M059J (cell line): ENCODE data around the genes BCL7B, DNAJC30, CLDN4 and RFC2.

DNA sequence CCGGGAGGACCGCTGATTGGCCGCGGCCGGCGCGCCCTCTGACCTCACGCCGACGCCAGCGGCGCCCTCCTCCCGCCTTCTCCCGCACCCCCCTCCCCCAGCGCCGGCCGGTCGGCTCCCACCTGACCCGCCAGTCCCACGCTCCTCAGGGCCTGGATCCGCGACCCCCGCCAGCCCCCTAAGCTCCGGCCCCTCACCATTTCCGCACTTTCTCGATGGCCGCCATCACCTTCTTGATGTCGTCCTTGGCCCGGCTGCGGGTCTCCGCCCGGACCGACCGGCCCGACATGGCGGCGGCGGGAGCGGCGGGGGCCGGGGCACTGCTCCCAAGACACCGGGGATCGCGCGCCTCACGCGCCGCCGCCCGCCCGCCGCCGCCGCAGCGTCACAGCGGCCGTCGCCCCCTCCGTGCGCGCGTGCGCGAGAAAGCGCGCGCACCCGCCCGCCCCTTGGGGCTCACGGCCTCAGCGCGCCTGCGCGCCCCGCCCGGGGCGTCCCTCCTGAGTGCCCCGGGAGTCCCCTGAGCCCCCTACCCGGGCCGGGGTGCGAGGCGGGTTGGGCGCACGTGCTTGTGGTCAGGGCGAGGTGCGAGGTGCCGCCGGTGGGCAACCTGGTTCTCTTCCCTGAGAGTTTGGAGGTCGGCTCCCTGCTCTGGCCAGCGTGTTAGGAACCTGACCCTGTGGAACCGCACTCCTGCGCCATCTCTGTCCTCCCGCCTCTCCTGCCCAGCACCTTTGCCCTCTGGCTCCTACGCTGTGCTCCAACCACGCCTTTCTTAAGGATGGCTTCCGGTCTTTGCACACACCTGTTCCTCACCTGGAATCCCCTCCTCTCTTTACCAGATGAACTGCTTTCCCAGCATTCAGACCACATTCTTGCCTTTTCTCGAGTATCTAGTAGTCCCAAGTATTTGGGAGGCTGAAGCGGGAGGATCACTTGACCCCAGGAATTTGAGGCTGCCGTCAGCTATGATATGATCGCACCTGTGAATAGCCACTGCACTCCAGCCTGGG is at the start of gene BCL7B:
Gene BCL7B, minus strand, starts transcription at position 401 of the 1,013 bp plus-strand sequence.
- RAMPAGE, long total RNA = no peak

DNA sequence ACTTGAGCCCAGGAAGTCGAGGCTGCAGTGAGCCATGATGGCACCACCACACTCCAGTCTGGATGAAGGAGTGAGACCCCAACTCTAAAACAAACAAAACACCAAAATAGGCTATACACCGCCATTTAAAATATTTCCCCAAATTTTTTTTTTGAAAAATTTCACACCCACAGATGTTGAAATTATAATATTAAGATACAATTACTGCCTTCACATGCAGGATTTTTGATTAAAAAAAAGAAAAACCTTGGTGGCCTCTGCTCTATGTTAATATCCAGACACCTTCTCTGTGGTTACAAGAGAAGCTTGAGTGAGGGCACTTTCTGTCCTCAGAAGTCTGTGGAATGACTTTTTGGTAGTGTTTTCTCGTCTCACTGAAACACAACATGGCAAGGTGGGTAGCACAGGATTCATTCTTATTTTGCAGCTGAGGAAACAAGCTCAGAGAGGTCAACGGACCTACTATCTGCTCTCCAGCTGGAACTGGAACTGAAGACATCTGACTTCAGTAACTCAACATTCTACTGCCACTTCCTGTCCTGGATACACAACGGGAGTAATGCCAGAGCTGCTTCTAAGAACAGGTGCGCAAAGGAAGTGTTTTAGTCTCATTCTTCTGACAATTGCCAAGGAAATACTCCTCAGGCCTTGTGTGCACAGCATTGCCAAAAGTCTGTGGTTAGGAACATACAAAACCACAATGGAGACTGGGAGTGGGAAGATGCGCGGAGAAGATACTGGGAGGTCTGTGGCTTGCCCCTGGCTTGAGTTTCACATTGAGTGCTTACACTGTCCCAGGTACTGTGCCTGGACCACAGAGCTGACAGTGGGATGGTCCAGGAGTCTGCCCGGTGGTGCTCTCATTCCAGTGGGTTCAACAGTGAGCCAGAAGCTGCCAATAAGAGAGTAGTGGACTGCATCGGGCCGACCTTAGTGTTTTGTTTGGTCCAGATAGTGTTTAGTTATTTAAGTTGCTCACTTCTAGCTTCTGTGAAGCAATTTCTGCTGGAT is 10.2 kb upstream of the BCL7B start:
- RAMPAGE, long total RNA = no peak

GRCh38 chr7:73600317-73601103 is 22.1 kb upstream of the TBL2 start:
- RAMPAGE, long total RNA = no peak

DNA sequence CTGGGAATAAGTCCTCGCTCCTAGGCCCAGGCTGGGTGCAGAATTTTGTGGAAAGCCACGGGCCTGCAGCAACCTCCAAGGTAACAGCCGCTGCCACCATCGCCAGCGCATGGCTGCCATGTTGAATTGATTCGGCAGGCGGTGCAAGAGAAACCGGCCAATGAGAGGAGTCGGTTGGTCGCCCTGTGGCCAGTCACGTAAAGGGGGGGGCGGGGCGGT is at the start of gene DNAJC30:
Gene DNAJC30, minus strand, starts transcription at position 150 of the 219 bp plus-strand sequence.
- RAMPAGE, long total RNA = no peak

GRCh38 chr7:73701391-73701867 is 18.0 kb downstream of the BUD23 start:
- RAMPAGE, long total RNA = no peak

DNA sequence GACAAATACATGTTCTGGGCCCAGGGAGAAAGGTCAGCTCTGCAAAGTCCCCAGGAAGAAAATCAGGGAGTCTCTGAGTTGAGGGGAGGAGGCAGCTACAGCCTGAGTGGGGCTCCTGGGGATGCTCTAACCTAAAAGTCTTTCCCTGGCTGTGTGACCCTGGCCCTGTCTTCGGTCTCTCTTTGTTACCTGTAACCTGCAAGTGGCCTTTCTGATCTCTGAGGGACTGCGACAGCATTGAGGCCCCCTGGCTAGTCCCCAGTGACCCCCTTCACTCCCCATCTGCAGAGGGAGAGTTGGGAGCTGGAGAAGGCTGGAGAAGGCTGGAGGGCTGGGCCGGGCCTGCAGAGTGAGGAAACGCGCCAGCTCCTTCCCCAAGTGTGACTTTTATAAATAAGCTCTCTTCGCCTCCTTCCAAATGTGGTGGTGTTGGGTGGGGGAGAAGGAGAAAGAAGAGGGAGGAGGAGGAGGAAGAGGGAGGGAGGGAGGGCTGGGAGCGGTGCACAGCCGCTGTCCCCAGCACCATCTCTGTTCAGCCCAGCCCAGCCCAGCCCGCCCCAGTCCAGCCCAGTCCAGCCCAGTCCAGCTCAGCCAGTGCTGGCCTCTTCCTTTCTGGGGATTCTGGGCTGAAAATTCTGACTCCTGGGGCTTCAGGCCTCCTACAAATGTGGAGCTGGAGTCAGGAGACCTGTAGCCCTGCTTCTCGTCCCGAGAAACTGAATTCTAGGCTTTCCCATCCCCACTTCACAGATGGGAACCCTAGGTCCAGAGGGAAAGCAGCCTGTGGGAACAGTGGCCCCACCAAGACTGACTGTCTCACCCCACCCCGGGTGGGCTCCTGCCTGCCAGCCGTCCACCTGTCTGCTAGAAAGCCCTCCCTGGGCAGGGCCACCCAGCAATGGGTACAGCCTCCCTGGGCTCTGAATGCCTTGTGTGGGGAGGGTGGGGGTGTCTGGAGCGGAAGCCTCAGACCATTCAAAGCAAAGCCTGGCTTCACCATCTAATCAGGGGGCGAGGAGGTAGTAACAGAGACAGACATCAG is 2.4 kb downstream of the STX1A start:
- RAMPAGE, long total RNA = no peak

DNA sequence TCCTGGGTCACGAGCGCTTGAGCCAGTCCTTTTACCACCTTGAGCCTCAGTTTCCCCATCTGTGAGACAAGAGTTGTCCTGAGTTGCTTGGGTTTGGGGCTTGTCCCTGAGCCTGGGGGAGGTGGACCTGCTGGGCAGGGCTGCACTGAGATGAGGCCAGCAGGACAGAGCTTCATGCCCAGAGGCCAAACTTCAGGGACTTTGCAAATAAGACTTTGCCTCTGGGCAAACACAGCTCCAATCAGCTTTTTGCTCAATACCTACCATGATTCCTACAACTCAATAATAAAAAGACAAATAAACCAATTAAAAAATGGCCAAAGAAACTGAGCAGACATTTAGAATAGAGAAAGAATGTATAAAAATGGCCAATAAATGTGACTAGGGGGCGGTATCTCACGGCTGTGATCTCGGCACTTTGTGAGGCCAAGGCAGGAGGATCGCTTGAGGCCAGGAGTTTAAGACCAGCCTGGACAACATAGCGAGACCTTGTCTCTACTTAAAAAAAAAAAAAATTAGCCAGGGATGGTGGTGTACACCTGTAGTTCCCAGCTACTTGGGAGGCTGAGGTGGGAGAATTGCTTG is 4.3 kb upstream of the CLDN3 start:
- RAMPAGE, long total RNA = no peak

DNA sequence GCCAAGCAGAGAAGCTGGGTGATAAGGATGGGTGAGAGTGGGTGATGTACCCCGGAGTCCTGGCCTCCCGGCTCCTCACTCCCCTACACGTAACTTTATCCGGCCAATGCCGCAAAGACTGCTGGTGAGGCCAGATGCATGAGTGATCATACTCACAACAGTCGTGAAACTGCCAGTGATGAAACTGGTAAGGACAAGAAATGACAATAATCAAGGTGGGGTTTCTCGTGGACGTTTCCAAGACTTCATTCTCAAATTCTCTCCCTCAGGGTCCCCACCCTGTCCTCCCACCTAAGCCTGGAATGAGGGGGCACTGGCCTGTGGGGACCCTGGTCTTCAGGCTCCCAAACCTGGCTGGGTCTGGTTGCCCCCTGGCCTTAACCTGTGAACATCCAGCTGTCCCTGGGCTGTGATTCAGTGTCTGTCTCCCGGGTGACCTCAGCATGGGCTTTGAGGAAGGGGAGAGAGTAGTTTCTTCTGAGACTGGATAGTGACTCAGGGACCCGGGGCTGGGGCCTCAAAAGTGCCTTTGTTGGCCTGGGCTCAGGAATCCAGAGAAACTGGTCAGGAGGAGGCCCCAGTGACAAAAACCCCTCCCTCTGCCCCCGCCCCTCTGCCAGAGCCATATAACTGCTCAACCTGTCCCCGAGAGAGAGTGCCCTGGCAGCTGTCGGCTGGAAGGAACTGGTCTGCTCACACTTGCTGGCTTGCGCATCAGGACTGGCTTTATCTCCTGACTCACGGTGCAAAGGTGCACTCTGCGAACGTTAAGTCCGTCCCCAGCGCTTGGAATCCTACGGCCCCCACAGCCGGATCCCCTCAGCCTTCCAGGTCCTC is at the start of gene CLDN4:
Gene CLDN4, plus strand, starts transcription at position 653 of the 837 bp plus-strand sequence.
- RAMPAGE, long total RNA = no peak

GRCh38 chr7:73832656-73833228 is 1.9 kb downstream of the CLDN4 start:
- RAMPAGE, long total RNA = no peak

DNA sequence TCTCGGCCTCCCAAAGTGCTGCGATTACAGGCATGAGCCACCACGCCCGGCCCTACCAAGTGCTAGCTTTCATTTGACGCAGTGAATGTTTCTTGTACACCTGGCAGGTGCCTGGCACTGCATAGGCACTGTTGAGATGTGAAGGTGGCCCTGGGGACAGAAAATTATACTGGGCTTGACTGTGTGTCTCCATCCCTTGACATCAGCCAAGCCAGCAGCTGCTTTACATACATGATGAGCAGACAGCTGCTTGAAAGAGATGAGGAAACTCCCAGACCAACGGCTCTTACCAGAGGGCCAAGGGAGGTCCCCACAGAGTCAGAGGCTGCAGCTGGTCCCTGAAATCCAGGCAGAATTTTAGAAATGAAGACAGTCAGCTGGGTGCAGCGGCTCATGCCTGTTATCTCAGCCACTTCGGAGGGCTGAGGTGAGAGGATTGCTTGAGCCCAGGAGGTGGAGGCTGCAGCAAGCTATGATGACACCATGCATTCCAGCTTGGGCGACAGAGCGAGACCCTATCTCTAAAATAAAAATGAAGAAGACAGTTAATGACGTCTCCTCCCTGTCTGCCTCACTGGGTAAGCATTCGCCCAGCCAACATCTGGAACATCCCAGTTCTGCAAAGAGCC is 17.5 kb downstream of the LIMK1 start:
- RAMPAGE, long total RNA = no peak

DNA sequence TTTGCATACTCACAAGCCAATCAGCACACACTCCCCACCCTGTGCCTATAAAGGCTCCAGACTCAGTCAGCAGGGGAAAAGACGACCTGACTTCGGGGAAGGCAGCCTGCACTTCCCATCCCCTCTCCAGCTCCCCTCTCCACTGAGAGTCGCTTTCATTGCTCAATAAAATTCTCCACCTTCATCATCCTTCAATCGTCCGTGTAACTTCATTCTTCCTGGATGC is 34.9 kb upstream of the EIF4H start:
- RAMPAGE, long total RNA = no peak

- RAMPAGE, long total RNA = no peak
These were observed 1.2 kb downstream of the EIF4H start for GRCh38 chr7:74175248-74175945.

- RAMPAGE, long total RNA = no peak
These were observed 4.3 kb downstream of the EIF4H start for GRCh38 chr7:74178395-74178935.

GRCh38 chr7:74253967-74255137 is at the start of gene RFC2:
TSS of gene RFC2 (minus strand) at chr7:74254399.
- RAMPAGE, long total RNA = start-site peak on the minus strand at chr7:74254384-74254405, 89 and 36 reads in 2 replicates

- RAMPAGE, long total RNA = no peak
These were observed 81.7 kb upstream of the GTF2IRD1 start for GRCh38 chr7:74371830-74372609.

DNA sequence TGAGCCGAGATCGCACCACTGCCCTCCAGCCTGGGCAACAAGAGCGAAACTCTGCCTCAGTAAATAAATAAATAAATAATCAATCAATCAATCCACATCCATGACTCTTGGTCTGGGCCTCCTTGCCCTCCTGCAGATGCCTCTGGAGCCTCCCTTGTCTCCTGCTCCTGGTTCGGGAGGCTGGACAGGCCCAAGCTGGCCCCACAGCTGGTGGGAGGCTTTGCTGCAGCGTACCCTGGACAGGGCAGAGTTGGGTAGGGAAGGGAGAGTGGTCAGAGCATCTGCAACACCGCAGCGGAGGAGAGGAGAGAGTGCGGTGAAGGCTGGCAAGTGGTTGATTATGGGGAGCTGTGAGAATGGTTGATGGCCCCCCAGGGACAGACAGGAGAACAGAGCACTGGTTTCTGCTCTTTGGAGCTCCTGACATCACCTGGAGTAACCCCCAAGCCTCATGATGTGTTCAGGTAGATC is 19.0 kb downstream of the GTF2IRD1 start:
- RAMPAGE, long total RNA = no peak

- RAMPAGE, long total RNA = no peak
These were observed 28.9 kb downstream of the GTF2IRD1 start for GRCh38 chr7:74482674-74483033.

GRCh38 chr7:74517712-74518467 is 64.2 kb downstream of the GTF2IRD1 start:
- RAMPAGE, long total RNA = no peak

GRCh38 chr7:74554271-74554623 is 100.5 kb downstream of the GTF2IRD1 start:
- RAMPAGE, long total RNA = no peak

DNA sequence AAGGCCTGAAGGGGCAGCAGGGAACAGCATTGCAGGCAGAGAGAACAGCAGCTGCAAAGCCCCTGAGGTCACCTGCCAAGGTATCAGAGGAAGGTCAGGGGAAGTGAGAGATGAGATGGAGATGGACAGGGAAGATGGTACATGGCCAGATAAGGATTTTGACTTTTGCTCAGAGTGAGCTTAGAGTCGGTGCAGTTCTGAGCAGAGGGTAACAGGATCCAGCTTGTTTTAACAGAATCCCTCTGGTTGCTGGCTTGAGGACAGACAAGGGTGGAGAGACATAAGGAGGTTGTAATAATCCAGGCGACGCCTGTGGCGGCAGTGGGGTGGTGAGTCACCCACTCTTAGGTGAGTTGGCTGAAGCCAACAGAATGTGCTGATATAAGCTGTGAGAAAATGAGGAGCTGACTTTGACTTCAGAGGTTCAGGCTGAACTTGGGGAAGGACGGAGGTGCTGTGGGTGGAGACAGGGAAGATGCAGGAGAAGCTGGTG is 82.2 kb upstream of the GTF2I start:
- RAMPAGE, long total RNA = no peak